ENCODE data around the gene SOD3.

DNA sequence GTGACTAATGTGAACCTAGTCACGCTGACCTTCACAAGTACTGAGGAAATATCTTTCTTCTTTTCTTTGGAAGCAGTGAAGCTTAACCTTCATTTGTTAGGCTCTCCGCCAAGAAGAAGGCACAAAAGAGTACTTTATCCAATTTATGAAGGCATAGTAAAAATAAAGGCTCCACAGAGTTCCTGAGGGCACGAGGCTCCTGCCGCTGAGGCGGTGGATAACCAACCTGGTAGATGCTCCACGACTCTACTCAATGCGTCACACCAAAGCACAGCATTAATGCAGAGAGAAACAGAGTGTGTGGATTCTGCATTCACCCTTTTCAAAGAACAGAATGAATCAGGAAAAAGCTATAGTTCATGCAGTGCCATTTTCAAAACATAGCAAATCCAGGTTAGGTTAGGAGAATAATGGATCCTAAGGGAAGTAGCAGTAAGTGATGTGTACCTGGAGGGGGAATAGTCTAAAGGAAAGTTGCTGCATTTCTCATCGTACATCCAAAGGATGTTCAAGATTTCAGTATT, 475.5 kb upstream of the SLIT2 start:
- PRO-cap: no peak
- RAMPAGE, long total RNA: no peak
- RRBS: no CpG with 5 or more reads among the region's 8 CpGs

DNA sequence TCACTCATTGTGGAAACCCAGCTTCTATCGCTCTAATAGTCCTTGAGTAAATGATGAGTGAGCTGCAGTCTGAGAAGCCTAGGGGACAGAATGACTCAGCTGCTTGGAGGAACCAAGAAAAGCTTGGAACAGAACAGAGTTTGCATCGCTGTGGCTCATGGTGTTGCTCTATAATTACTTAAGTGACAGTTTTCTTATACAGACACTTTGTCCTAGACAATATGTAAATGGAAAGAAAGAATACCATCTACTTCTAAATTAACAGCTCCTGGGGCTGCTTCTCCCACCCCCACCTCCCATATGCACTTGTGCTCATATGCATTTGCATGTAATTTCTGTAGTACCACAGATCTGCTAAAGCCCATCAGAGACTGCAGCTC, 156.9 kb downstream of the SLIT2 start:
- PRO-cap: no peak
- RAMPAGE, long total RNA: no peak
- RRBS: no CpG with 5 or more reads among the region's 2 CpGs

GRCh38 chr4:20743362-20743910, 43.2 kb downstream of the PACRGL start:
- PRO-cap: no peak
- RAMPAGE, long total RNA: no peak
- RRBS: no CpG with 5 or more reads among the region's 2 CpGs

- PRO-cap: no peak
- RAMPAGE, long total RNA: no peak
- RRBS: no CpG with 5 or more reads among the region's 4 CpGs
Observed at GRCh38 chr4:22491034-22491478, 24.8 kb downstream of the ADGRA3 start.

DNA sequence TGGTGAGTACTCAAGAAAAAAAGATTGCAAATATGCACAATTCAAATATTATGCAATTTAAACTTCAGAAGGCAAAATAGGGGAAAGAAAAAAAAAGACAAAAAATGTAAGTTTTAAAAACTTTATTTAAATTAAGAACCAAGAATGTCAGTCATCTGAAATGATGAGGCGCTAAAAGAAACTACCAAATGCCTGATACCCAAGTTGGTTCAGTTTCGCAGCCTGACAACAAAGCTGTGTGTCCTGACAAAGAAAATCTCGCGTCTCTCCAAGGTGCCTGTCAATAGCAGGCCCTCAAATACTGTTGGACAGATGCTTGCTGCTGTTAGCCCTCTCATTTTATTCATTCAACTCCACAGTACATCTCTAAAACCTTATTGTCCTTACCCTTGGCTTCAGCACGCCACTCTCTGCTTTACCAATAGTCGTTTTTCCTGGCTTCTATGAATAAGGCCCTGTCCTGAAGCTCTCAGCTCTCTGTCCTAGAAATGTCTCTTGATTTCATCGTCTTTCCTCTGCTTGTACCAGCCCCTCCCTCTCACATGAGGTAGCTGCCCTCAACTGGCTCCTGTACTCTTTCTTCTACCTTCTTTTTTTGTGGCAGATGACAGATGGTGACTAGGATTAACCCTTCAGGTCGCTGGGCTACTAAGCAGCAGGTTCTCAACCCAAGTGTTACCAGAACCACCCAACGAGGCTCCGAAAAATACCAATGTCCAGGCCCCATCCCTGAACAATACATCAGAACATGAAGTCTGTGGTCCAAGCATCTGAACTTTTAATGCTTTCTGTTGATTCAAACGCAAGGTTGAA, 11.5 kb downstream of the ADGRA3 start:
- PRO-cap: no peak
- RAMPAGE, long total RNA: no peak
- RRBS: no CpG with 5 or more reads among the region's 11 CpGs

DNA sequence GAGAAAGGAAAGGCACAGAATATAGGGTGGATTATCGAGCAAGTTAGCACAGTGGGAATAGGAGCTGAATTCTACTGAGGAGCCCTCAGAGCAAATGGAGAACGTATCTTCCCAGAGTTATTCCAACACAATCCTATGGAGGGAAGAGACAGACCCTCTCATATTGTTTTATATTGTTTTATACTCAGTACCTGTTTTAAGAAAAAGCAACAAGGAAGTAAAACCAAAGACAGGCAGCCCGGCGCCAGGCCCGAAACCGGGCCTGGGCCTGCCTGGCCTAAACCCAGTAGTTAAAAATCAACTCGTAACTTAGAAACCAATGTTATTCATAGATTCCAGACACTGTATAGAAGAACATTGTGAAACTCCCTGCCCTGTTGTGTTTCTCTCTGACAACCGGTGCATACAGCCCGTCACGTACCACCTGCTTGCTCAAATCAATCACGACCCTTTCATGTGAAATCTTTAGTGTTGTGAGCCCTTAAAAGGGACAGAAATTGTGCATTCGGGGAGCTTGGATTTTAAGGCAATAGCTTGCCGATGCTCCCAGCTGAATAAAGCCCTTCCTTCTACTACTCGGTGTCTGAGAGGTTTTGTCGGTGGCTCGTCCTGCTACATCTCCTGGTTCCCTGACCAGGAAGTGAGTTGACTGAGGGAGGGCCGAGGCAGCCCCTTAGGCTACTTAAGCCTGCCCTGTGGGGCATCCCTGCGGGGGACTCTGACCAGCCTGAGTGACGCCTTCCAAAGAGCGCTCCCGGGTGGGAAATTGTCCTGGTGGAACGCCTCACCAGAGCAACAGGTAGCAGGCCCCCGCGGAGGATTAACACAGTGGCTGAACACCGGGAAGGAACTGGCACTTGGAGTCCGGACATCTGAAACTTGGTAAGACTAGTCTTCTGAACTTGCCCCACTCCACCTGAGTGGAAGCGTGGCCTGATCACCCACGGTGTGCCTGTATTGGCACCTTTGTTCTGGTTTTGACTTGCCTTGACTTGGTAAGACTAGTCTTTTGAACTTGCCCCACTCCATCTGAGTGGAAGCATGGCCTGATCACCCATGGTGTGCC, 83.6 kb upstream of the ADGRA3 start:
- PRO-cap: no peak
- RAMPAGE, long total RNA: no peak
- RRBS: no CpG with 5 or more reads among the region's 28 CpGs

DNA sequence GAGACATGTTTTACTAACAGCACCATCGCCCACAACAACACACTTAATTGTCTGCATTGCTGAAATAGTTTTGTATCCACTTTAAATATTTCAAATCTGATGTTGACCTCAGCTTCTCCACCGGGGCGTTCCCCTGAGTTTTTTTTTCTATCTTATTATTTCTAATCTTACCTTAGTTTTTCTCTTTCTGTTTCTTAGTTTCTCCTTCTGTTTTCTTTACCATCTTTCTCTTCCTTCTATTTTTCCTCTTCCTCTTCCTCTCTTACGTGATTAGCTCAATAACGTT, 212.0 kb upstream of the ADGRA3 start:
- PRO-cap: no peak
- RAMPAGE, long total RNA: start-site peak on the minus strand centred at position 127 of the sequence, 16 bp wide, 73 and 31 reads in 2 replicates
- RRBS: no CpG with 5 or more reads among the region's 5 CpGs

- PRO-cap: no peak
- RAMPAGE, long total RNA: no peak
- RRBS: no CpG with 5 or more reads among the region's 6 CpGs
Observed at GRCh38 chr4:23333705-23334652, 555.9 kb downstream of the PPARGC1A start.

GRCh38 chr4:23813489-23814698, 76.0 kb downstream of the PPARGC1A start:
- PRO-cap: no peak
- RAMPAGE, long total RNA: no peak
- RRBS: no CpG with 5 or more reads among the region's 20 CpGs

GRCh38 chr4:23875048-23875723, 14.7 kb downstream of the PPARGC1A start:
- PRO-cap: no peak
- RAMPAGE, long total RNA: no peak
- RRBS: no CpG with 5 or more reads among the region's 7 CpGs

GRCh38 chr4:23920710-23921525, 31.1 kb upstream of the PPARGC1A start:
- PRO-cap: no peak
- RAMPAGE, long total RNA: no peak
- RRBS: no CpG with 5 or more reads among the region's 15 CpGs

GRCh38 chr4:24067512-24068333, 177.9 kb upstream of the PPARGC1A start:
- PRO-cap: no peak
- RAMPAGE, long total RNA: no peak
- RRBS: no CpG with 5 or more reads among the region's 12 CpGs

DNA sequence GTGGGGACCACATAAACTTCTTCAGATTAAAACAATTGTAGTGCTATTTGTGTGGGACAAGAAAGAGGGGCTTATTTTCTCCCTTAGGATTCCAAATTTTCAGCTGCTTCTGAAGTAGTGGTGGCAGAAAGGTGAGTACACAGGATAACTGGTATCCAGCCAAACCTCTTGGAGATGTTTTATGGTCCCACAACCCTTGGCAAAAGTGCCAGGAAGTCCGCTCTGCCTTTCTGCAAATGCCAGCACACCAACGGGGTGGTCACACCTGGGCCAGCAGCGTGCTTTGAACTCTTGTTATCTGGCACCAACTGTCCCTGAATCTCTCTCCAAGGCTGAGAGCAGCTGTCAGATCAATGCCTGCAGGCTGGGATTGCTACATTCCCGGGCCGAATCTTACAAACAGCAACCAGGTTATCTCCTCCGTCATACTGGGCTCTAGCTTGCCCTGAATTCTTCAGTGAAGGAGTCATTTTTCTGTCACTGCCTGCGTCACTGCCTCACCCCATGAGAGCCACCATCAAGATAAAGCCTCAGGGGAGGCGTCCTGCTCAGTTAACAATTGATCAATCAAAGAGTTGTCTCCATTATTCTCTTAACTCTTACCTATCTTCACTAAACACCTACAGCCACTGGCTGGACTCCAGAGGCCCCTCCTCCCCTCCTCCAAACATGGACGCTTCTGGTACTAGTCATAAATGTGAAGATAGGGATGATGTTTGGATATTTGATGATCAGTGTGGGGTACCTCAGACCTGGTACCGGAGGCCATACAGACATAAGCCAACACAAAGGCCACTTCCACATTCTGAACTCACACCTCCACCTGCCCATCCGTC, 329.4 kb upstream of the PPARGC1A start:
- PRO-cap: no peak
- RAMPAGE, long total RNA: no peak
- RRBS: no CpG with 5 or more reads among the region's 11 CpGs

DNA sequence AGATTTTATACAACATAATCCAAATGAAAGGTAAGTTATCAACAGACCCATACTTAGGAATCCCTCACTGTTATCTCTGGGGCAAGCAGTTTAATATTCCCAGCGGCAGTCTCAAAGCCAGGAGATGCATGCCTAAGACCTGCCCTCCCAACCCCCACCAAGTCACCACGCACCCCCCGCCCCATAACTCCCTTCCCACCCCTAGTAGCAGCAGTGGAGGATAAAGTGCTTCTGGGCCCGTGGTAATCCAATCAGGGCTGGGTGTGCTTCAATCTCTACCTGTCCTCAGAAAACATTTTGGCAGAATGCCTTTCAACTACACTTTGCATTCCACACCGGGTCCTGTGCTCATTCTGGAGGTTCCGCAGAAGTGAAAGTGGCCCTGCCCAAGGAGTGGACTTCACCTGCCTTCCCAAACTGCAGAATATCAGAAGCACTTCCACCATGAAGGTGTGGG, 322.4 kb downstream of the DHX15 start:
- PRO-cap: no peak
- RAMPAGE, long total RNA: no peak
- RRBS: no CpG with 5 or more reads among the region's 6 CpGs

DNA sequence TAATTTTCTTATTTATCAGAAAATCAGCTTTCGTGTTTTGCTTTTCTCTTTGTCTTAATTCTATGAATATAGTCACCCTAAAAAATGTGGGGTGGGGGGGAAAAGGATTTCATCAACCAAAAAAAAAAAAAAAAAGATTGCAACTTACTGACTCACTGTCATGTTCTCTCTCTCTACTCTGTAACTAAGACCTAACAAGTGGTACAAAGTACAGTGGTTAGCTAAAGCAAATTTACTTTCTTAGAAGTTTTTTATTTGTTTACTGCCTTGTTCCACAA, 271.9 kb downstream of the DHX15 start:
- PRO-cap: no peak
- RAMPAGE, long total RNA: no peak
- RRBS: no CpG with 5 or more reads among the region's 1 CpG

DNA sequence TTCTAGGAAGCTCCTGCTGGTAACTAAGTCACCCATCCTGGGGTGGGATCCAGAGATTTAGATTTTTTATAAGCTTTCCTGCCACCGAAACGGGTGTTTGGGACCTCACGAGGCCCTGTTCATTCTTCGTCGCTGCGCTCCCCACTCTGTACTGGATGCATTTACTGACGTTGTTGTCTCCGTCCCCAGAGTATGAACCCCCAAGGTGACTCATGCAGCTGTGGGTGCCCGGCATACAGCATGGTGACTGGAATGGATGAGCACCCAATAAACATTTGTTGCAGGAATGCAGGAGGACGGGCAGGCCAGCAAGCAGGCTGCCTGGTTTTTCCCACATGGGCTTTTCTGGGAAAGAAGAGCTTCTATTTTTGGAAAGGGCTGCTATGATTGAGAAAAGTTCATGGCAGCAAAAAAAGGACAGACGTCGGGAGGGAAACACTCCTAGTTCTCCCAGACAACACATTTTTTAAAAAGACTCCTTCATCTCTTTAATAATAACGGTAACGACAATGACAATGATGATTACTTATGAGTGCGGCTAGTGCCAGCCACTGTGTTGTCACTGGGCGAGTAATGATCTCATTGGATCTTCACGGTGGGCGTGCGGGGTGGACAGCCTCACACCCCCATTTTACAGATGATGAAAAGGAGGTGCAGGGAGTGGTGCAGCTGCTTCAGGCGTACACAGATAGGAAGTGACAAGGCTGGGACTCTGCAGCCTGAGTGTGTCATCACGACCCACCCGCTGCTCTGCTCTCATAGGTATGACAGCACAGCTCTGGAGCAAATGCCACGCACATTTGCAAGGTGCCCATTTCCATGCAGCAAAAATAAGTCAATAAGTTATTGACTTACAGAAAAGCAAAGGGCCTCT, 748 bp upstream of the SOD3 start:
- PRO-cap: no peak
- RAMPAGE, long total RNA: no peak
- RRBS: no CpG with 5 or more reads among the region's 23 CpGs

DNA sequence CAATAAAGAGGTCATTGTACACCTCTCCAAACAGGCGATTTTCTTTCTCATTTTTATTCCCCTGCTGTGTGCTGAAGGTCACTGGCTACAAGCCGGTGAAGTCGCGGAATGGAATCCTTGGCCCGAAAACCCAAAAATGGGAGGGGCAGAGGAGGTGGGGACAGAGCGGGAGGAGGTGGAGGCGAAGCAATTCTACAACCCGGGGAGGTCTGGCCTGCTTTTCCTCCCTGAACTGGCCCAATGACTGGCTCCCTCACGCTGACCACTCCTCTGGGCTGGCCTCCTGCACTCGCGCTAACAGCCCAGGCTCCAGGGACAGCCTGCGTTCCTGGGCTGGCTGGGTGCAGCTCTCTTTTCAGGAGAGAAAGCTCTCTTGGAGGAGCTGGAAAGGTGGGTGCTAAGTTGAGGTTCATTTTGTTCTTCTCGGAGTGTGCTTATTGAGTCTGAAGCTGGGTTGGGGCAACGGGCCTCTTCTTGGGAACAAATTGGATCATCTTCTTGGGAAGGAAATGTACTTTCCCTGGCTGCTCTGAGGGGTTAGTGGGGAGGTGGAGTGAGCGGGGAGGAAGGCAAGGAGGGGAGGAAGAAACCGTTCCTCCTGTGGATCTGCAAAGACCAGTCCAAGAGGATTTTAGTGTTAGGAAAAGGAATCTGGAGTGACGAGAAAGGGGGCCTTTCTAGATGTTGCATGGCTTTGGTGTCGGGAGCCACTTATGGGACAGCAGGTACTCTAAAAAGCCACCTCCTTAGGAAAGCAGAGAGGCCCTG, at the start of gene SOD3:
SOD3 (plus strand) TSS at position 312 of the 768 bp plus-strand sequence.
- PRO-cap: unidirectional peak, plus-strand start at position 325 of the sequence
- RAMPAGE, long total RNA: no peak
- RRBS: 30% methylated on average over 7 of the region's 18 CpGs

DNA sequence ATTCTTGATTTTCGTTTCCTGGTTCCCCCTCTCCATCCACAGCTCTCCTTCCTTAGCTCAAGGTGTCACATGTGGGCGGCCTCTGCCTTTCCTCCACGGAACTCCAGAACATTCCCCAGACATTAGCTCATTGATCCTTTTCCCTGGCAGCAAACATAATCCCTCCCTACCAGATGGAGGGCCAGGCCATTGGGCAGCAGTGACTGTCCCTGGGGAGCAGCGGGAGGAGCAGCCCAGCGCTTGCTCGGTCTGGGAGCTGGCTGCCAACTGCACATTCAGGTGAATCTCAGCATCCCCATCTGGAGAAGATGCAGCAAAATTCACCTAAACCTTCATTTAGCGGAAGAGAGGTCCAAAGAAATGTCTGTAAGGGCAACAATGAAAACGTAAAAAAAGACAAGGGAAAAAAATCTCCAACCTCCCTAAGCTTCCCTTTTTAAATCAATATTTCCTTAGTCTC, 56.1 kb downstream of the CCDC149 start:
- PRO-cap: no peak
- RAMPAGE, long total RNA: no peak
- RRBS: no CpG with 5 or more reads among the region's 8 CpGs

- PRO-cap: no peak
- RAMPAGE, long total RNA: no peak
- RRBS: no CpG with 5 or more reads among the region's 5 CpGs
Observed at GRCh38 chr4:24975377-24975928, 55.3 kb downstream of the LGI2 start.

- PRO-cap: no peak
- RAMPAGE, long total RNA: no peak
- RRBS: 1% methylated on average over 19 of the region's 38 CpGs
Observed at GRCh38 chr4:25234426-25235096, 728 bp downstream of the PI4K2B start.